LHCN-M2 (cell line): ENCODE measurements around a stretch of chr7.

DNA sequence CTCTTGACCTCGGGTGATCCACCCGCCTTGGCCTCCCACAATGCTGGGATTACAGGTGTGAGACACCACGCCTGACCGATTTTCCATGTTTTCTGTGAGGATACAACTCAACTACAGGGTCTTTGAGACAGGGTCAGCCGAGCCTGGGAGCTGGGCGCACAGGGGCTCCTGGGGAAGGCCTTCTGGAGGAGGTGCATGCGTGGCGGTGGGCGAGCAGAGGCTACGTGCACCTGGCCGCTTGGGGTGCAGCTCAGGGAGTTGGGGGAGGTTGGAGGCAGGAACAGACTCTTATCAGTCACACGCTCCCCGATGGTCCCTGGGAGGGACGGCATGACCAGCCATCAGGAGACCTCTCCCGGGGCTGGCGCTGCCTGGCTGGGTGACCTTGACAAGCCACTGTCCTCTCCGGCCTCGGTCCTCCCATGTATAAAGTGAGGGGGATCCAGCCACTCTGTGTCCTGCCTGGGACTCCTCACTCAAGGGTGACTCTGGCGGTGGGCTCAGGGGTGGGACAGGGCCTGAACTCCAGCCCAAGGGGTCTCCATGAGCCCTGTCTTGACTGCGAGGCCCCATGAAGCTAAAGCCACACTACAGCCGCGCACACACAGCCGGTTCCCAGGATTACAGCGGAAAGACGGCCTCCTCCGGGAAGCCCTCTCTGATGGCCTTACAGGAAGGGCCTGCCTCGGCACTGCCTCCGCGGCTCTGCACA is 2.5 kb downstream of the TMEM184A start:
- RAMPAGE, long total RNA: no peak

GRCh38 chr7:1558196-1558723 is 2.3 kb upstream of the TMEM184A start:
- RAMPAGE, long total RNA: no peak

DNA sequence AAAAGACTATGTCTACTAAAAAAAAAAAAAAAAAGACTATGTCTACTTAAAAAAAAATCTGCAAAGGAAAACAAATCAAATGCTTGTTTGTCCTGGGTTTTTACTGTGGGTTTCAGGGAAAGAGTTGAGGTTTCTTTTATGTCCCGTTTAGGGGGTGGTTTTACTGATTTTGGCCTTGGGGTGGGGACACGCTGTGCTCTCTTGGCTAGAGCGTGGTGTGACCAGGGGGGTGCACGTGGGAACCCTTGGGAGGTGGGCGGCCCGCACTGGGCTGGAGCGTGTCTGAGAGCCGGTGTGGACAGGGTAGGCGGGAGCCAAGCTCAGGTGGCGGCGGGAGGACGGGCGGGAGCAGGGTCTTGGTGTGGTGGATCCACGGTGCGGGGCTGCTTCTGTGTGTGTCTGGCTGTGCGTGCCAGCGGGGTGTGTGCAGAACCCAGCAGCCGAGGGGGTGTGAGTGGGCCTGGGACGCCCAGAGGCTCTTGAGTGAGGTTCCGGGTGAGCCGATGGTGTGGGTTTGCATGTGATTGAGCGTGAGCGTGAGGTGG is 77.9 kb downstream of the ELFN1 start:
- RAMPAGE, long total RNA: no peak

GRCh38 chr7:1842838-1843957 is 173.1 kb downstream of the ELFN1 start:
- RAMPAGE, long total RNA: no peak

DNA sequence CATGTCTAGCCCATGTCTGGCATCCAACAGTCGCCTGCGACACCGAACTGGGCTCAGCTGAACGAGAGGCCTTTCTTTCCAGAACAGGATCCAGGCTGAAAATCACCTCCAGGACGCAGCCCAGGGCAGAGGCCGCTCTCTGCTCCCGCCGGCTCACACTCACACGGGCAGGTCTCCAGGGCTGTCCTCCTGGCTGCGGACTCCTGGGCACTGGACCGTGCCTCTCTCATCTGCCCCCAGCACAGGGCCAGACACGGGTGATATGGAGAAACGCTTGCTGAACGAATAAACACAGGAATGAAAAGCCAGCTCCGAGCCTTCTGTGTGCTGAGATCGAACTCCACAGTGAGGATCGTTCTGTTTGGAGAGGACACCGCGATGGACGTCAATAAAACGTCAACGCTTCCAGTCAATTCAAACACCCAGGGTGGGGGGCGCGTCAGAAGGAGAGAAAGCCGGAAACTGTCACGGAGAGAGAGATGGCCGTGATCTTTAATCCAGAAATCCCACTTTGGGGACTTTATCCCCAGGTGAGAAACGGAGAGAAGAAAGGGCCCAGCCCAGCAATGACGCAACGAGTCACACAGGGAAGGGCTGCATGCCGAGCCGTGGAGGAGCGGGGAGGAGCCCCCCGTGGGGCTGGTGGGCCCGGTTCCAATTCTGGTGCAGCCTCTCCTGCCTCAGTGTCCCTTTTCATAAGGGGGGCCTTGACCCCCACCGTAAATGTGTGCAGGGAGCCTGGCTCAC is 202.6 kb downstream of the ELFN1 start:
- RAMPAGE, long total RNA: no peak

DNA sequence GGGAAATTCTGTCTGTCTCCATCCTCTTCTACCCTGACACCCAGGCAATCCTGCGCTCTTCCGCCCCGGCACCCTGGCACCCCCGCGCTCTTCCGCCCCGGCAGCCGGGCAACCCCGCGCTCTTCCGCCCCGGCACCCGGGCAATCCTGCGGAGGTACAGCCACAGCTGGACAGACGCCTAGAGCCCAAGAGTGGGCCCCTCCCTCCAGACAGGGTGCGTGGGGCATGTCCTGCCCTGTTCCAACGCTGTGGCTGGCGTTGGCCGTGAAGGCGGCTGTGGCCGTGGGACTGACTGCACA is 253.3 kb downstream of the ELFN1 start:
- RAMPAGE, long total RNA: no peak

DNA sequence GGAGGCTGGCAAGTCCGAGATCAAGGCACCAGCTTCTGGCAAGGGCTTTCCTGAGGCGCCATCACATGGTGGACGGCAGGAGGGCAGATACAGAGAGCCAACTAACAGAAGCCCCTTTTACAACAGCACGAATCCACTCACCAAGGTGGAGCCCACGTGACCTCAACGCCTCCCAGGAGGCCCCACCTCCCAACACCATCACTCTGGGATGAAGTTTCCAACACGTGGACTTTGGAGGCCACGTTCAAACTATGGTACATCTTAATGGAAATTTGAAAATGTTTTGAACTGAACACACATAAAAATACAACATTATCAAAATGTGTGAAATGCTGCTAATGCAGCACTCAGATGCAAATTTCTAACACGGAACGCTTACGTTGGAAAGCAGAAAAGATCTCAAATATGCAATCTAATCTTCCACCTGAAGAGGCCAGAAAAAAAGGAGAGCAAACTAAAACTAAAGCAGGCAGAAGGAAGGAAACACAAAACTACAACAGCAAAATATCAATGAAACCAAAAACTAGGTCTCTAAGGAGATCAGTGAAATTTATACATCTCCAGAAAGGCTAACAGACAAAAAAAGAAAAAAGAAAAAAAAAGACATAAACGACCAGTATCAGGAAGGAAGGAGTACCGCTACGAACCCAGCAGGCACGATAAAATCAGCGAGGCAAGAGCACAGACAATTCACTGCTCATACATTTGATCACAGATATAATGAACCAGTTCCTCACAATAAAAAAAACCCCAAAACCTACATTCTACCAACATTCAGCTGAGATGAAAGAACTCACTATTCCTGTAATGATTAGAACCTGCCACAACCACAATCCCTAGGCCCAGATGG is 255.6 kb downstream of the ELFN1 start:
- RAMPAGE, long total RNA: no peak

- RAMPAGE, long total RNA: no peak
Measured at GRCh38 chr7:2106757-2107368, 125.9 kb downstream of the MAD1L1 start.

GRCh38 chr7:2120206-2120928 is 112.4 kb downstream of the MAD1L1 start:
- RAMPAGE, long total RNA: no peak

GRCh38 chr7:2133038-2133502 is 99.7 kb downstream of the MAD1L1 start:
- RAMPAGE, long total RNA: no peak

DNA sequence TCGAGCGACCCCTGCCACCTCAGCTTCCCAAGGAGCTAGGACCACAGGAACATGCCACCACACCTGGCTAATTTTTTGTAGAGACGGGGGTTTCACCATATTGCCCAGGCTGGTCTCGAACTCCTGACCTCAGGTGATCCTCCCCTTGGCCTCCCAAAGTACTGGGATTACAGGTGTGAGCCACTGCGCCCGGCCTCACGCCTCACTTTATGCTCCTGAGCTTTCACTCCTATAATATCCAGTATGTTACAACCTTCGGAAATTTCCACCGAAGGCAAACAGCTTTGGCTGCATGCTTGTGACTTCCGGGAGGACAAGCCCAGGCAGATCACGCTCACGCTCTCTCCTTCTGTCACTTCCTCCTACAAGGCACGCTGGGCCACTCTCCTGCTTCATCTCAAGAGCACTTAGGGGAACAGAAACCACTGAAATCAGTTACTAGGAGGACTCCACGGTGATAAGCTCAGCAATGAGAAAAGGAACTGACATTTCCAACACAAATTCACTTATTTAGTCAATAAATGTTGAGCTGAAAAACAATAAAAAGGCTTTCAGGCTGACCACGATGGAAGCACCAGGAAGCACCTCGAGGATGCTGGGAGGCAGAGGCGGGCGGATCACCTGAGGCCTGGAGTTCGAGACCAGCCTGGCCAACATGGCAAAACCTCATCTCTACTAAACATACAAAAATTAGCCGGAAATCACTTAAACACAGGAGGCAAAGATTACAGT is 4.5 kb upstream of the MAD1L1 start:
- RAMPAGE, long total RNA: no peak

- RAMPAGE, long total RNA: no peak
Measured at GRCh38 chr7:2309750-2310600, 4.3 kb downstream of the SNX8 start.

- RAMPAGE, long total RNA: no peak
Measured at GRCh38 chr7:2519186-2519419, 471 bp upstream of the LFNG start.

- RAMPAGE, long total RNA: no peak
Measured at GRCh38 chr7:2520141-2521062, 828 bp downstream of the LFNG start.

DNA sequence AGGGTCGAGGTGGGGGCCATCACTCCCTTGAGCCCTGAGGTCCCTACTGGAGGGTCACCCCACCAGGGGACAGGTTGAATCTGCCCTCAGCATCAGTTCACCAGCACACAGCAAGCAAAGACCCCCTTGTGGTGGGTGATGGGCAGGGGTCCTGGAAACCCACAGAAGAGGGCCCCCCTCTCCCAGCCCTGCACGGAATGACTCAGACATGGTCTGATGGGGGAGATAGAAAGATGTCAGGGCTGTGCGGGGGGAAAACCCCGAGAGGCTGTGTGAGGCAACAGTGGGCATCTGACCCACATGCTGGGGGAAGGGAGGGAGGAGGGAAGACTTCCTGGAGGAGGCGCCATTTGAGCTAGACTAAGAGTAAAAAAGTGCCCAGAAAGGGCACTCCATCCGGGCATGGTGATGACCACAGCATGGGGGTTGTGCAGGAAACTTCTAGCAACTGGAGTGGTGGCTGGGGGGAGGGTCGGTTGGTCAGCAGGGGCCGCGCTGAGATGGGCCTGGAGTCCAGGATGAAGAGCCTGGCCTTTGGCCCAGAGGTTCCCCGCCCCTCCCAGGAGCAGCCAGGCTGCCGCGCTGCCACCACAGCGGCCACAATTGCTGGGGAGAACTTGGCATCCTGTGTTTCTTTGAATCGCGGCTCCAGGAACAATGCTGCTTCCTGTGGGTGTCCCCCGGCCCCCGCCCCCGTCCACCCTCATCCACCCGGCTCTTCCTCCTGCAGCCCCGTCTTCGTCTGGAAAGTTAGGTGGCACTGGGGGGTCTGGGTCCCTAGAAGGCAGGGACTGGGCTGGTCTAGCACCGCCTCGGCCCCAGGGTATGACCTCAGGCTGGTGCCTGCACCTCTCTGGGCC is 2.5 kb downstream of the LFNG start:
- RAMPAGE, long total RNA: no peak

DNA sequence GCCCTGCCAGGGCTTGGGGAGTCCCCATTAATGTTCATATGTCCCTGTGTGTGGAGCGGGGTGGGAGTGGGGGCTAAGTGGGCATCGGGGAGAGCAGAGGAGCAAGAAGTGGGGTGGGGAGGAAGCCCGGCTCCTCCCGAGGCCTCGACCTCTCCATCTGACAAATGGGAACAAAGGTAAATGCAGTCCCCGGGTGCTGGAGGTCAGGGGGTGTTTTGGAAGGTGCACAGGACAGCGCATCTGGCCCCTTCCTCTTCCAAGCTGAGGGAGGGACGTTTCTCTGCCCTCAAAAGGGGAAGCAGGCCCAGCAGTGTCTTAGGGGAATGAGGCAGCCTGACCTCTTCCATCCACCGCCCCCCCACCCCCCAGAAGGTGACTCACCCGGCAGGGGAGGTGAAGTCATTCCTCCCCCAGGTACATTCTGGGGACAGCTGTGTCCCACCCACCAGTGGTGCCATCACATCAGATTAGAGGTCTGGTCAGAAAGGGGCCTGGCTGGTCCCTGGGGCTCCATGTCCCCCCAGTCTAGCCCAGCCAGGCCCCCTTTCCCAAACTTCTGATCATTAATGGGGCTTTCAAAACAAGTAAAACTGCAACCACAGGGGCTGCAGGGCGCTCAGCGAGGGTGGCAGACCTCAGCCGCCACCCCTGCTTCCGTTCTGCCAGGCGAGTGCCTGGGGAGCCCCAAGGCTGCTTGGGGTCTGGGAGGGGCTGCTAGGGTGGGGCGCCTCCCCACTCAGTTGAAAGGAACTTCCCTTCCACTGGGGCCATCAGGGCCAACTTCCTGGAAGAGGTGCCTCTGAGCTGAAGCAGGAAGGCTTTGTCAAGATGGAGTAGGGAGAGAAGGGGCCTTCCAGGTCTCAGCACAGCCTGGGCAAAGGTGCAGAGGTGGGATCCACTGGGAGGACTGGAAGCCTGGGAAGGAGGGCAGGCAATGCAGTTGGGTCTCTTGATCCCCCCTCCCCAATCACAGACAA is 10.8 kb downstream of the LFNG start:
- RAMPAGE, long total RNA: no peak

DNA sequence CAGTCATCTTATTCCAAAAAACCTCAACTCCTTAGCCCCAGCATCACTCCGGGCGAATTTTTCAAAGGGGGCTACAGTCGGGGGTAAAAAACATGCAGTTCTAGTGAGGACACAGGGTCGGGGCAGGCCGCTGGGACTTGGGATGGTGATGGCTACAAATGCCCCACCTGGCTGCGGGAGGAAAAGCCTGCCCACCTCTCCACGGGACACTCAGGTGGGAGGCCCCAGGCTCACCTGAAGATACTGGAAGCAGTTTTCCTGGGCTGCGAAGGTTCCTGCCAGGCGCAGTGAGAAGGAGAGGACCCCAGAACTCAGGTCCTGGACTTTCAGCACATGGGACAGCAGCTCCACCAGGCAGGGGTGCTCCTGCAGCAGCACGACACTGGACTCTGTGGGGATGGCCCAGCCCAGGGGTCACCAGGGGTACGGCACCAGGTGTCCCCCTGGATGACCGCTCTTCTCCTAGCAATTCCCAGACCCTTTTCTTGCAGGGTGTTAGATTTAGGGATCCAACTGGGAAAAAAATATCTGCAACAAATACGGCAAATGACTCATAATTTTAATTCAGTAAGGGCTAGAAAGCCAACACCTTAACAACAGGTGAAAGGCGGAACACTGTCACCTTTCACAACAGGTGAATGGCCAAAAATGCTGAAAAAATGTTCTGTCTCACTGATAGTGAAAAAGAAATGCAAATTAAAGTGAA is 8.1 kb downstream of the BRAT1 start:
- RAMPAGE, long total RNA: no peak

DNA sequence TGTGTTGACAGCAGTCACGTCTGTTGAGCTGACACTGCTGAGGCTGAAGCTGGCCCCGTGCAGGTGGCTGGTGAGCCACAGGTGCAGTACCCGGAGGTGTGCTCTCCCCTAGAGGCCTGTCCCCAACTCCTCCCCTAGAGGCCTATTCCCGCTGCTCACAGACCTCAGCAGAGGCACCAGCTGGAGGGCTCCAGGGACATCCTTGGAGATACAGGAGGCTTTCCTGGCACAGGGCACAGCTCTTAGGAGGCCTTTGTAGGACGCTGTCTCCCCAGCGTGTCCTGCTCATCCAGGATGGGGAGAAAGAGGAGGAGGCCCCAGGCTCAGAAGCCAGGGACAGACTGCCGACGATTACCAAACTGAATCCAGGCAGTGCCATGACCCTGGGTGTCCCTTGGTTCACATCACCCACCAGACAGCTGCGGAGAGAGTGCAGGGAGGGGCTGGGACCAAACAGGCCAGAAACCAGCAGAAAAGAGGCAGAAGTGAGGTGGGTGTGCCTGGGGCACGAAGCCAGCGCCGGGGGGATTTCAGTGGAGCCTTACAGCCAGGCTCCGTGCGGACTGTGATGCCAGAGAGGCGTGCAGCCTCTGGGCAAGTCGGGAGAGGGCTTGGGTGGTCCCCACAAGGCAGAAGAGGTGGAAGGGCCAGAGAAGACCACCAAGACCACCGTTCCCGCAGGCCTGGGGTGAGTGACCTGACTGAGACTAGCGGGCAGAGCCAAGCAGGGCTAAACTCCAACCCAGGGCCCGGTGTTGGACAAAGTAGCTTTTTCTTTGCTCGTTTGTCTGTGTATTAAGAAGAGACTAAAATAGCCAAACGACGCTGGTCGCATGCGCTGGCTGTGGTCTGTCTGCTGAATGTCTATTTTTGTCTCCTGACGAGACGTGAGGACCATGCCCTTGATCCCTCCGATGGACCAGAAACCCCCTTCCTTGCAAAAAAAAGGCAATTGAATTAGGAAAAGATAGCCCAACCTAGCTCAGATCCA is 18.3 kb upstream of the TTYH3 start:
- RAMPAGE, long total RNA: no peak

DNA sequence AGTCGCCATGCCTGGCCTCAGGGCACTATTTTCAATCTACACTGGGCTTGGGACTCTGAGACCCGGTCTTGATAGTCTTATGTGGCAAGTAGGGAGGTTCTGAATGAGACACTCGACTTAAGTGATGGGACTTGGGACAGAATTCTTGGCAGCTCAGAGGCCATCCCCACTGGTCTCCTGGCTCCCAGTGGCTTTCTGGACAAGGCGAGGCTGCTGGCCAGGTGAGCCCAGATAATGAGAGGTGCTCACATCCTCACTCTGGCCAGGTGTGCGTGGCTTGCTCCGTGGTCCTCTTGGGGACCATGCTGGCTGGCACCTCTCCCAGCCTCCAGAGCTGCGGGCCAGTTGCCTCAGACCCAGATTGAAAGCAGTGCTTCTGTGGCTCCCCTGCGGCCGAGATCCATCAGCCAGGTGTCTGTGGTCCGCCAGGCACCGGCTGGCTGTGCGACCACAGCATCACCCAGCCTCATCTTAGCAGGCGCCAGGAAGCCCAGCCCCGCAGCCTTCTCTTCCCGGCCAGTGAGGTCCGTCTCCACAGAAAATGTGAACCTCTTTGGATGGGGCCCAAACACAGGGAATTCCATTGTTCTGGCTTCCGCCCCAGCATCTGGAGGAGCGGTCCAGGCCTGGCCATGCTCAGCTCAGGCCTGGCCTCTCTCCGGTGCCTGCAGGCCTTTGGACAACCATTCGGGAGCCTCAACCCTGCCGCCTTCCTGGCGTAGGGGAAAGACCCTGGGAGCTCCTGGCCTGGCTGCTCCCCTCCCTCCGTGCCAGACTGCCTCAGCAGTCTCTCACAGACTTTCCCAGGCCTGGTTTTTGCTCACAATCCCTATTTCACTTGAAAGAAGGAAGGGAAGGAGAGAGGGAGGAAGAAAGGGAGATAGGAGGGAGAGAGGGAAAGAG is 5.2 kb upstream of the TTYH3 start:
- RAMPAGE, long total RNA: no peak

DNA sequence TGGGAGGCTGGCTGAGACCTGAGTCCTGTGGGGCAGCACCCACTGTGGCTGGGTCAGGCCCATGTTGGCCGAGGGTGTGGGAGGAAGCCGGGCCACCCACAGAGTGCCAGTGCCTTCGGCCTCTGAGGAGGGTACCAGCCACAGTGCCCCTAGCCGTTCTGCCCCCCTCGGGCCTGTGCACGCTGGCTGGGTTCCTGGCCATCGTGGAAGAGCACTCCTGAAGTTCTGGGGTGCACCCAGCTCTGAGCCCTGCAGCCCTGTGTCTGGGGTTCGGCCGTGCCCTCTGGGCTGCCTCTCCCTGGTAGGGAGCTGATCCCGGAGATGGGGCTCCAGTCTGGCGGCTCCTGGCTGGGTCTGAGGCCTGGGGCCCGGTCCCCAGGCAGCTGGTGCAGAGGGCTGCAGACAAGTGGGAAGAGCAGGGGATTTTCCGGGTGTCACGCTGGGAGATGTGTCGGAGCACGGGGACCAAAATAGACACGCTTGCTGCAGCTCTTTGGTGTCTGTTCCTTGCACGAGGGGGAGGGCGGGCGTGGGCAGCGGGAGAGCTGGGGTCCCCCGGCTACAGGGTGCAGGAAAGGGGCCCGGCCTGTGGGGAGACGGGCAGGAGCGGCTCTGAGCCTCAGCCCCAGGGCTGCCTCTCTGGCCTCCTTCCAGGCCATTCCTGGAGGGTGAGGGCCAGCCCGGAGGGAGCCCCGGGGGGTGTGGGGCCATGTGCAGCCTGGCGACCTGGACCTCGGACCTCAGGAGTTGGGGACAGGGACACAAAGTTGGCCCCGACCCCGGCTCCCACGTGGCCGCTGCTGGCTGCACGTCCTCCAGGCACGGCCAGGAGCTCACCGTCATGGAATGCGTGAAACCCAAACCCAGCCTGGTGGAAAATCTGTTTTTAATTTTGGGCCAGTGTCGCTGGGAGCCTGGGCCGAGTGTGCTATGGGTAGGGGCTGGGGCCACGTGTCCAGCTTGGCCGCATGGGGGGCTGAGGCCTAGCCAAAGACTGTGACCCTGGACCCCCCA is 6.4 kb downstream of the TTYH3 start:
- RAMPAGE, long total RNA: no peak